WTC11 (cell line): ENCODE results near the gene SIVA1.

GRCh38 chr14:104752411-104753383 lies at the start of gene SIVA1:
SIVA1 (plus strand) TSS chr14:104753147.
- PRO-cap, result bidirectional peak, plus-strand start at chr14:104753202, minus-strand start at chr14:104752811

DNA sequence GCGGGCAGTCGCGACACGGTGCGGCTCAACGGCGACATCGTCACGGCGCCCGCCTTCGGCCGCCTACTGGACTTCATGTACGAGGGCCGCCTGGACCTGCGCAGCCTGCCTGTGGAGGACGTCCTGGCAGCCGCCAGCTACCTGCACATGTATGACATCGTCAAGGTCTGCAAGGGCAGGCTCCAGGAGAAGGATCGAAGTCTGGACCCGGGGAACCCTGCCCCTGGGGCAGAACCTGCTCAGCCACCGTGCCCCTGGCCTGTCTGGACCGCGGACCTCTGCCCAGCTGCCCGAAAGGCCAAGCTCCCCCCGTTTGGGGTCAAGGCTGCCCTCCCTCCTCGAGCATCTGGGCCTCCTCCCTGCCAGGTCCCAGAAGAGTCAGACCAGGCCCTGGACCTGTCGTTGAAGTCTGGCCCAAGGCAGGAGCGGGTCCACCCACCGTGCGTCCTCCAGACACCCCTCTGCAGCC lies 502 bp downstream of the ZBTB42 start:
- PRO-cap, result no peak

- PRO-cap, result no peak
Observed at GRCh38 chr14:104857021-104857639, 7.9 kb upstream of the CEP170B start.

DNA sequence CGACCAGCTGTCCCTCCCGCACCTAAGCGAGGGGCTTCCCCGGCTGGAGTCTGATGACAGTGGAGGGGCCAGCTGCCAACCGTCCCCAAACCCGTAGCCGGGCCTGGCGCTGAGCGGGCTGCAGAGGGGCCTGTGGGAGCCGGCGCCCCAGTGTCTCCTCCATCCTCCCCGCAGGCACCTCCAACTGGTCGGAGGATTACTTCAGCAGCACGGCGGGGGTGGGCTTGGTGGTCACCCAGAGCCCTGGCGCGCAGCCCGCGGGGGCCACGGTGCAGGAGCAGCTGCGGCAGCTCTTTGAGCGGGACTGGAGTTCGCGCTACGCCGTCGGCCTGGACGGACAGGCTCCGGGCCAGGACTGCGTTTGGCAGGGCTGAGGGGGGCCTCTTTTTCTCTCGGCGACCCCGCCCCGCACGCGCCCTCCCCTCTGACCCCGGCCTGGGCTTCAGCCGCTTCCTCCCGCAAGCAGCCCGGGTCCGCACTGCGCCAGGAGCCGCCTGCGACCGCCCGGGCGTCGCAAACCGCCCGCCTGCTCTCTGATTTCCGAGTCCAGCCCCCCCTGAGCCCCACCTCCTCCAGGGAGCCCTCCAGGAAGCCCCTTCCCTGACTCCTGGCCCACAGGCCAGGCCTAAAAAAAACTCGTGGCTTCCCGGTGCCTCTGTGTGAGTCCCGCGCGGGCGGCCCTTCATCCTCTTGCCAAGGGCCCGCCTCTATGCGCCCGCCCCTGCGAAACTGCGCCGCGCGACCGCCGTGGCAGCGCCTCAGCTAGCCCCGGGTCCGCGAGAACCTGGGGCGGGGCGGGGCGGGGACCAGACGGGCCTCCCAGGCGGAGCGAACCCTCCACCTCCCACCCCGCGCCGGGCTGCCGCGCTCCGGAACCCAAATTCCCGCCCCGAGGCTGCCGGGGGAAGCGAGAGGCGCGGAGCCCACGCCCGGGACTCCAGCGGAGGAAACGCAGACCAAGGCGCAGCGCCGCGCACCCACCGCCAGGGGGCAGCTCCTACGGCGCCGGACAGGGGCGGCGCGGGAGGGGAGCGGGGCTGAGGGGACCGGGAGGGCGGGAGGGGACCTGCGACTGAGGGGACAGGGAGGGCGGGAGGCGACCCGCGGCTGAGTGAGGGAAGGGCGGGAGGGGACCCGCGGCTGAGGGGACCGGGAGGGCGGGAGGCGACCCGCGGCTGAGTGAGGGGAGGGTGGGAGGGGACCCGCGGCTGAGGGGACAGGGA lies 8.3 kb downstream of the PLD4 start:
- PRO-cap, result bidirectional peak, plus-strand start at position 469 of the sequence, minus-strand start at position 357 of the sequence

- PRO-cap, result no peak
Observed at GRCh38 chr14:104966931-104967354, 11.2 kb downstream of the AHNAK2 start.

DNA sequence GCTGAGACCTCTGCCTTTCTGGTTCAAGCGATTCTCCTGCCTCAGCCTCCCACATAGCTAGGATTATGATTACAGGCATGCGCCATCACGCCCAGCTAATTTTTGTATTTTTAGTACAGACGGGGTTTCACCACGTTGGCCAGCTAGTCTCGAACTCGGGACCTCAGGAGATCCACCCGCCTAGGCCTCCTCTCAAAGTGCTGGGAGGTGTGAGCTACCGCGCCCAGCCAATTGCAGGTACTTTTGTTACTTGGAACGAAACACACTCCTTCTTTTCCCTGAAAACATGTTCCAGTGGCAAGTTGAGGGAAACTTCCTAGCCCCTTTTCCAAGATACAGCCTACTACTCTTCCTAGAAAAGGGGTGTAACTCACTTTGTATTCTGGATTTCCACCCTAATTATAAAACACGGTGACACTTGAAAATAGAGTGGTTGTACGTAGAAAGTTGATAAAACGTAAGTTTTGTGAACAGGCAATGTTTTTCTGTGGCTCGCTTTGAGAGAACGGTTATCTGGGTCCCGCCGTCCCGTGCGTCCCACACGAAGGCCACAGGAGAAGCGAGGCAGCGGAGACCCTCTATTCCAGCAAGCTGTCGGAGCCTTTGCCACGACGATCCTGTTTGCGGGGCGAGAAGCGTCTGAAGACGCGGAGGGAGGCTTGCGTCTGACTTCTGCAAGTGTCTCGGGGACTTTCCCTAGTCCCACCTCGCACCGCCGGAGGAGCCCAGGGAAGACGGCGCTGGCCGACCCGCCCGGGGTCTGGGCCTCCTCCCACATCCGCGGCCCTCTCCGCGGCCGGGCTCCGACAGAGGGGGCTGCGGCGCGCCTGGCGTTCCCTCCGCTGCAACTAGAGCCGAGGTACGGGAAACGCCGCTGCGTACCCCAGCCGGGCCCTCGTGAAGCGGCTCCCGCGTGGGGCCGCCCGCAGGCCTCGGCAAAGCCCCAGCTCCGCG lies 824 bp downstream of the CDCA4 start:
- PRO-cap, result no peak

GRCh38 chr14:105032671-105033083 lies 11.8 kb upstream of the CDCA4 start:
- PRO-cap, result no peak

GRCh38 chr14:105051471-105052120 lies 13.6 kb downstream of the GPR132 start:
- PRO-cap, result no peak

DNA sequence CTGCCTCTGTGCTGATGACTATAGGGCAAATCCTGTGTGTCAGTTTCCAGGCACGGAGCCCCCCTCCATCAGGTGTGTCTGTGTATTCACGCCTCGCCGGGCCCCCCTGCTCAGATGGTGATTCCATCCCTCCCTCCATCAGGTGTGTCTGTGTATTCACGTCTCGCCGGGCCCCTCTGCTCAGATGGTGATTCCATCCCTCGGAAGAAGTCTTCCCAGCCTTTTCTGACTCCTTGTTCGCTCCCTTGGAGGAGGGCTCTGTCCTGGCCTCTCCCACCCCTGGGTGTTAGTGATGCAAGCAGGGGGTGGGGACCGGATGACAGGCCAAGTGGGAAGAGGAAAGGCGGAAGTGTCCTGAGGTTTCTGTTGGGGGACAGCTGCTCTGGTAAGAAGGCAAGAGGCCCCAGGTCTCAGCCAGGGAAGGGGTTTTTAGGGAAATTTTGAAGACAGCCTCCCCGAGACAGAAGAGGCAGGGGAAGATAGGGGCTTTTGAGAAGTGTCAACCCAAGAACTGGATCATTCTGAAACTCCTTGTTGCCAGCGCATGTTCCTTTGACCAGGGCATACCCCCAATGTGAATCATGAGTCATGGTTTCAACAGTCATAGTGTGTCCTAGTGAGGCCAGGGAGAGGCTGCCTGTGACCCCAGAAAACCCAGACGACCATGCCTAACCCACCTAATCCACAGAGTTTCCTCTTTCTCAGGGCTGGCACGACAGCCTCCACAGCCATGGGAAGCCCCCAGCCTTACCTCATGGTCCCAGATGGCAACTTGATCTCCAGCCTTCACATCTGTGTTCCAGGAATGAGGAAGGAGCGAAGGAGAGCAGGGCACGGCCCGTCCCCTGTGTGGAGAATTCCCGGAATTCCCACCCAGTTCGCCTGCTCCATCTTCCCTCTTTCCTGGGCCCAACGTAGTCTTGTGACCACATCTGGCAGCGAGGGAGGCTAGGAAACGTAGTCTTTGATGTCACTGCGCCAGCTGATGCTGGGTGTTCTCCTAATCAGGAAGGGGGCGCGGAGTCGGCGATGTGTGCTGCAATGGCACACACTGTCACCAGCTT lies 4.8 kb upstream of the GPR132 start:
- PRO-cap, result no peak

GRCh38 chr14:105075141-105076021 lies 10.2 kb upstream of the GPR132 start:
- PRO-cap, result no peak

- PRO-cap, result no peak
Observed at GRCh38 chr14:105170855-105171542, 2.4 kb upstream of the JAG2 start.

DNA sequence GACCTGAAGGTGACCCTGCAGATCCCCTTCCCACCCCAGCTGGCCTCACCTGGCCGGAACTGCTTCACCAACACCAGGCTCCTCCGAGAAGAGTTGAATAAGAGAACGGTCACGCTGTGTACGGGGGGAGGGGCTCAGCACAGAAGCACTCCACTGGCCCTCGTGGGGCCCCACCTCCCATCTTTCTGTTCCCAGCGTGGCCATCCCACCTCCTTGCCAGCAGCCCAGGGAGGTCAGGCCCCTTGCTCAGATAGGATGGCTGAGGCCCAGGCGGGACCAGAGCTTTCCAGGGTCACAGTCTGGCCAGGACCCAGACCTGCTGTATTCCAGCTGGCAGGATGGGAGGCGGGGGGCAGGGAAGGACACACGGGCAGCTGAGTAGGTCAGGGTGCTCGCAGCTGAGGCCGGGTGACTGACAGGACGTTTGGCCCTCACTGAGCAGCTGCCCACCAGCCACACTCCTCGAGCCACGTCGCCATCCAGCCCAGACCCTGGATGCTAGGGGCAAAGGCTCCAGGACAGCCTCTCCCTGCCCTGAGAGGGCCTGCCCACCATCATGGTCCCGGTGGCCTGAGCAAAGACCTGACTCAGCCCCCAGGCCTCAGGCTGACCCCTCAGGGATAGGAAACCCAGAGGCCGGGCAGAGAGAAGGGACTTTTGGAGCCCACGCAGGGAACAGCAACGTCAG lies 4.1 kb downstream of the NUDT14 start:
- PRO-cap, result no peak

DNA sequence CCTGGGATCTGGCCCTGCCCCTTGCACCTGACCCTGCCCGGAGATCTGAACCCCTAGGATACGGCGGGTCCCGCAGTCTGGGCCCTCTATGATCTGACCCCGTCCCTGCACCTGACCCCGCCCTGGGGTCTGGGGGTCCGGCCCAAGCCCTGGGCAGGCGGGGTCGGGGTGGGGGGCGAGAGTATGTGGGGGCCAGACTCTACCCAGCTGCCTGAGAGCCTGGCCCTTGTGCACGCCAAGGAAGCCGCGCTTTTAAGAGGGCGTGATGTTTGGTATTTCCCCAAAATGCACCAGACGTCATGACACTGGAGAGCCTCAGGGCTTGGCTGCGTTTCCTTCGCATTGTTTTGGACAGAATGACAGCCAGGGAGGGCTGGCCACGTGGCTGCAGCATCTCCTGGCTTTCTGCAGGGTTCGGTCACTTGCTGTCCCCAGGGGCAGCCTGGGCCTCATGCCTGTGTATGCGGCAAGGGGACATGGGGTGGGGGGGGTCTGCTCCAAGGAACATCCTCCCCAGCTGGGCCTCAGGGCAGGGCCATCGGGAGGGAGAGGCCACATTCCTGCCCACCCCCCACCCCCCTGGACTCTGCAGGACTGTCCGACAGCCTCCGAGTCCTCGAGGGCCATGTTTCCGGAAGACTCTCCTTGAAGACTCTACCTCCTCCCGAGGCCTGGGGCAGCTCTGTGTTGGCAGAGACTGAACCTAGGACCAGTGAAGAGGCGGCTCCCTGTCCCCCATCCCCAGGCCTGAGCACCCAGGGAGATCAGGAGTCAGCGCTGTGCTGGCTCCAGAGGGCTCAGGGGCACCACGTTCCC lies 16.2 kb upstream of the NUDT14 start:
- PRO-cap, result no peak

DNA sequence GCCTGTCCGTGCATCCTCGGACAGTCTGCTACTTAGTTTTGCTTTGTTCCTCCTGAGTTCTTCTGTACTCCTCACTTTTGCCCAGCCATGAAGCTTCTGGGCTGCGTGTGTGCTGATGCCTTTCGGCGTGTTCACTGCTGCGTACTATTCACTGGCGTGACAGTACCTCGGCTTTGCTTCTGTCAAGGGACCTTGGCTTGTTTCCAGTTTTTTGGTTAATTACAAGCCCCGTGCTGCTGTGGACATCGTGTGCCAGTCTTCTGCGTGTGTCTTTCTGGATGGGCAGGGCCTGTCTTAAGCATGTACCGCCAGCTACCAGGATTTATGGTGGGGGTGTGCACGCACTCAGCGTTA lies 2.5 kb downstream of the PACS2 start:
- PRO-cap, result no peak

DNA sequence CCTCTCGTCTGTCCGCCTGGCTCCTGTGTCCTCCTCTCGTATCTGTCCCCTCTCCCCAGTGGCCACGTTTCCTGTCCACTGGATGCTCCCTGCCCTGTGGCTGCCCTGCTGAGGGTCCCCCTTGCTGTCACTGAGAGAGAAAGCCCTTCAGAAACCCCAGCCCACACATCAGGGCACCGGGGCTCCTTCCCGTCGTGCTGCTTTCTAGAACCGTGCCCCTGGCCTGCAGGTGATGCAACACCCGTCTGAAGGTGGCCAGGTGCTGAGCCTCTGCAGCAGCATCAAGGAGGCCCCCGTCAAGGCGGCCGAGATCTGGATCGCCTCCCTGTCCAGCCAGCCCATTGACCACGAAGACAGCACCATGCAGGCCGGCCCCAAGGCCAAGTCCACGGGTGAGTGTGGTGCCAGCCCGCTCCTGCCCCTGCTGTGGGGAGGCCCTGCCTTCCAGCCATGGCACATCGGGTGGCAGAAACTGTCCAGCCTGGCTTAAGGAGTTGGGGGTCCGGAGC lies 31.3 kb upstream of the TEX22 start:
- PRO-cap, result no peak

- PRO-cap, result no peak
Observed at GRCh38 chr14:105470740-105471423, 3.7 kb upstream of the CRIP2 start.

- PRO-cap, result no peak
Observed at GRCh38 chr14:105479412-105480344, 5.1 kb downstream of the CRIP2 start.

- PRO-cap, result bidirectional peak, plus-strand start at chr14:105481795, minus-strand start at chr14:105481621
Observed at GRCh38 chr14:105481721-105482601, 4.7 kb upstream of the CRIP1 start.

GRCh38 chr14:105488254-105488814 lies 1.6 kb downstream of the CRIP1 start:
- PRO-cap, result no peak

GRCh38 chr14:105491860-105492057 lies 713 bp downstream of the TEDC1 start:
- PRO-cap, result no peak